Non-pigmented ciliary epithelial cell (primary cell): Measurements from ENCODE around the genes OR4A16, OR4S2, OR5I1, OR5T2, APLNR, PRG2 and TIMM10.

GRCh38 chr11:47413531-47414497 is 5.4 kb downstream of the SLC39A13 start:
- RRBS = no CpG with 5 or more reads among the region's 23 CpGs

GRCh38 chr11:47494692-47495005 is 45.7 kb upstream of the RAPSN start:
- RRBS = no CpG with 5 or more reads among the region's 3 CpGs

DNA sequence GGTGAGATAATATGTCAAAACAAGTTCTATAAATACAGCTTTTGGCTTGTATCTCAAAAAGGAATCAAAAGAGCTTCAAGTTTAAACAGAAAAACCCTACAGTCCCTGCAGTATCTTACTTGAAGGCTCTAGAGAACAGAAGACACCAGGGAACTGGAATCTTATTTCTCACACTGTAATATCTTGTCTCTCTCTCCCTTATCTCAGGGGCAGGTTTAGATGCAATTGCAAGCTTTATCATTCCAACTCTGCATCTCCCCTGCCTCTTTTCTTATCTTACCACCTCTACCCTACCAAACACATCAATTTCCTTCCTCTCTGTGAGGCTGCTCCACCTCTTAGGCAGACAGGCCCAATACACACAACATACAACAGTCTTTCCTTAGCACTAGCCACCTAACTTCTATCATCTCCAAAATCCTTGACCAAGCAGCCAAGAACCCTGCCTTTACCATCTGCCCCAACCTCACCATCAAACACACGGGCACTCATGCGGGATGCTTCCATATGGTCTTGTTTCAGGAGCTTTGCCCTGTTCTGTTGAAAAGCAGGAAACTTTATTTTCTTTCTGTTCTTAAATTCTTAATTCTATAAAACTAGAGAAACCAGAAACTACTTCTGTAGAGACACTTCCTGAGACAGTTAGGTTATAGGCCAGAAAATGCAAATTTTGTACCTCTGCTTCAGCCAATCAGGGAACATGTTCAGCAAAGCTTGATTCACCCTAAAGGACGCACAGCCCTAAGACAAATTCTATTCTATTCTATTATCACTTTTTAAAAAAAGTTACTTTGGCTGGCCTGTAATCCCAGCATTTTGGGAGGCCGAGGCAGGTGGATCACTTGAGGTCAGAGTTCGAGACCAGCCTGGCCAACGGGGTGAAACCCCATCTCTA is 34.3 kb downstream of the CELF1 start:
- RRBS = no CpG with 5 or more reads among the region's 6 CpGs

- RRBS = no CpG with 5 or more reads among the region's 7 CpGs
These were observed 5.9 kb downstream of the NUP160 start for GRCh38 chr11:47842119-47842852.

DNA sequence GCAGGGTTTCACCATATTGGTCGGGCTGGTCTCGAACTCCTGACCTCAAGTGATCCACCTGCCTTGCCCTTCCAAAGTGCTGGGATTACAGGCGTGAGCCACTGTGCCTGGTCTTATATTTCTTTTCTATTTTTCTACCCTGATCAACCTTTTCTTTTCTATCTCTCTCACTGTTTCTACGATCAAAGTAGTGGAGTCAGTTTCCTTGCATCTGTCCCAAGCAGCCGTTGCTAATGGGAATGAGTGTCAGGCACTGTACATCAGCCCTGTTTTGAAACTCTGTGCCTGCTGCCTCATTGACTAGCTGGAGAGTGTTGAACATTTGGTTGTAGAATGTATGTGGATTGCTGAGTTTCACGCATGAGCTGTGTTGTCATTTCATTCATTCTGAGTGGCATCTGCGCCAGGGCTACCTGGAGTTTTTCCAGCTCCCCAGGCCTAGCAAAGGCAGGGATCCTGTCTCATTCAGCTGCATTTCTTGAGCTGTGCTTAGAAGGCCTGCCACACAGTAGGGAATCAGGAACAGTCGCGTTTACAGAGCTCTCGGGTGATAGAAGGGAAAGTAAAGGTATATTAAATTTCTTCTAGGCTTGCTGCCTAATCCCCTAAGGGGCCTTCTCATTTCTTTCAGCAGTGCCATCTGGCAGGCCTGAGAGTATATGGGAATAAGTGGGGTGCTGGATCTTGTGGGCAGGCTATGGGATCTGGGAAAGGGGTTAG is 44.2 kb downstream of the PTPRJ start:
- RRBS = no CpG with 5 or more reads among the region's 10 CpGs

DNA sequence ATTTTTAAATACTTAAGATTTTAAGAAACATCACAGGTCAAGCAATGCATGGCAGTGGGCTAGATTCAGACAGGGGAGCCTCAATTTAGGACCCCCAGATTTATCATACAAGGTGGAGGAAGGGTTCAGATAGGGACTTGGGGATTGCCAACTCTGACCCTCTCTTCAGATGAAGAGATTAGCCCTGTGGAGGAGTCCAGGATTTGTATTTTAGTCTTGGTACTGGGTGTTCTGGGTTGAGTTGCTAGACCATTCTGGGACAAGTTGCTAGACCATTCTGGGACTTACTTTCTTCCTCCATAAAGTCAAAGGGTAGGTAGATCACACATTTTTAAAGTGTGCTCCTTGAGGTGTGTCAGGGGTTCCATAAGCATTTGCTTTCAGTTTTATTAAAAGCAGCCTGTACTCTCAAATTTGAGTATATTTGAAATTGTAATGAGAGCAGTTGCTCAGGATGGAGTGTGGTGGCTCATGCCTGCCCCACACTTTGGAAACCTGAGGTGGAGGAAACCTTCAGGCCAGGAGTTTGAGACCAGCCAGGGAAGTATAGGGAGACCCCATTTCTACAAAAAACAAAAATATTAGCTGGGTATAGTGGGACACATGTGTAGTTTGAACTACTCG is 113.8 kb upstream of the OR4B1 start:
- RRBS = no CpG with 5 or more reads among the region's 1 CpG

- RRBS = no CpG with 5 or more reads among the region's 1 CpG
These were observed 102.2 kb upstream of the OR4B1 start for GRCh38 chr11:48114432-48114855.

GRCh38 chr11:48149958-48150726 is 66.5 kb upstream of the OR4B1 start:
- RRBS = no CpG with 5 or more reads among the region's 6 CpGs

DNA sequence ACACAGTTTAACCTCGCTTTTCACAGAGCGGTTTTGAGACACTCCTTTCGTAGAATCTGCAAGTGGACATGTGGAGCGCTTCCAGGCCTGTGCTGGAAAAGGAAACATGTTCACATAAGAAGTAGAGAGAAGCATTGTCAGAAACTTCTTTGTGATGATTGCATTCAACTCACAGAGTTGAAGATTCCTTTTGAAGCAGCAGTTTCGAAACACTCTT is 66.4 kb downstream of the OR4C46 start:
- RRBS = no CpG with 5 or more reads among the region's 5 CpGs

DNA sequence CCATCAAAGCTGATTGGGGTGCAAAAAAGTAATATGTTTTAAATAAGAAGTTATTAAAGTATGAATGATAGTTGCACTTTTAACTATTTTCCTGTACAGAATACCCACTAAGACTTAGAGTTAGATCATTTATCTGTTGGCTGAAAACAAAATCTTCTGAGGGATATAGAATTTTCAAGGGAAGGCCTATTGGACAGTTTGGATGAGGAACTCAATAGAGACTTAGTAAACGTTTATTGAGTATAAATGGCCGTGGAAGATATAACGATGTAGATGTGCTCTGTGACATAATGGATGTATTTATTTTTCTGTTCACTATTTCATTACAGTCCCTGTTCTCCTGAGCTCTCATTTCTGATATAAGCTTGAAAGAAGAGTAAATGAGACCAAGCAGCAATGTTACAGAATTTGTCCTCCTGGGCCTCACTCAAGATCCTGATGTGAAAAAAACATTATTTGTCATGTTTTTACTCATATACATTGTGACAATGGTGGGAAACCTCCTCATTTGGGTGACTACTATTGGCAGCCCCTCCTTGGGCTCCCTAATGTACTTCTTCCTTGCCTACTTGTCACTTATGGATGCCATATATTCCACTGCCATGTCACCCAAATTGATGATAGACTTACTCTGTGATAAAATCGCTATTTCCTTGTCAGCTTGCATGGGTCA is at the start of gene OR4A16:
TSS of gene OR4A16 (plus strand) at position 381 of the 673 bp plus-strand sequence.
- RRBS = no CpG with 5 or more reads among the region's 4 CpGs

- RRBS = no CpG with 5 or more reads among the region's 3 CpGs
These were observed at the start of gene OR4S2 for GRCh38 chr11:55647909-55648534. OR4S2 (plus strand) TSS chr11:55648327.

GRCh38 chr11:55936333-55936573 is at the start of gene OR5I1:
OR5I1 (minus strand) TSS chr11:55936400.
- RRBS = no CpG with 5 or more reads among the region's 2 CpGs

DNA sequence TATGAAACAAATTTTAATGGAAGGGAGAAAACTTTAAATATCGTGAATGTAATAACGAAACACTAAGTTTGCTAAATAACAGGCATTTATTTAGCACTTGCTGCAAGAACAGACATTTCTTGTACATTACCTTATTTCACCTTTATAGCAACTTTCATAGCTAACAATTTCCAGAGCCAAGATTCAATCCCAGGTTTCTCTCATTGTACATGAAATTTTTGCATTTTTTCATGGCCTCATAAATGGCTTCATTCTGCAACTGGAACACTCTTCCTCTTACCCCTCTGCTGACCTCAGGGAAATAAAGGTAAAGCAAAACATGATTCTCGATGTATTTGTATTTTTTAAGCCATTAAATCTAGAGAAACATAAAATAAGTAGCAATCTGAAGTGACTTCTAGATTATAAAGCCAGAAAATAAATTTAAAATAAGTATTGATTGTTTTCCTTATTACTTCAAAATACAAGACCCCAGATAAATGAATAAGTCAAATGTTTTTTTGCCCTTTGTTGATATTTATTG is at the start of gene OR5T2:
TSS of gene OR5T2 (minus strand) at position 209 of the 523 bp plus-strand sequence.
- RRBS = no CpG with 5 or more reads among the region's 3 CpGs

DNA sequence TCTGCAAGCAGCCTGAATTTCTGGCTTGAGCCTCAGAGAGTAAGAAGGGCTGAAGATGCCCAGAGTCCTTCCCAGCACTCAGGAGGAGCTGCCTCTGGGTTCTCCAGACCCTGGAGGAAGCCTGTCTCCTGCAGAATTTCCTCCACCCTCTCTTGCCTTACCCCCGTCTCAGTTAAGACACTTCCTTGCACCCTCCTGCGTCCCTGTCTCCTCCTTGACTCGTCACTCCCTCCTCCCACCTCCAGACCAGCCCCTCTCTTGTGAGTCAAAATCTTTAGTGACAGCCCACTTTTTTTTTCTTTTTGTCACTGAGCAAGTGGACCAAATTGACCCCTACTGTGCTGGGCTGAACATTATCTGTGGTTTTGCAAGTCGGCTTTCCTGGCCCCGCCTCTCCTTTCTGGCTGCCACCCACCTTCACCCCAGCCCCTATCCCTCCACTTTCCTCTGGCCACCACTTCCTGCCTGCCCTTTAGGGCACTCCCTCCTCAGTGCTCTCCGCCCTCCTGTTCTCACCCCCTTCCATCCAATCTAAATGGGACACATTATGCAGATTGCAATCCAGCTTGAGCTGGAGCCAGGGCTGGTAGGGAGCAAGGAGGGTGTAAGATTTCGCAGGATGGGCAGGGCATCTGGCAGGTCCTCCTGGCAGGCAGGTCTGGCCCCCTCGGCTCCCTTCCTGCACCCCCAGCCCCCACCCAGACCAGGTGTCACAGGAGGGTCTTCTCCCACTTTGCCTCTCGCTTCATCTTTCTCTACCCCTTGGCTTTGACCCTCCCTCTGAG is at the start of gene APLNR:
TSS of gene APLNR (minus strand) at position 179 of the 785 bp plus-strand sequence.
- RRBS = no CpG with 5 or more reads among the region's 9 CpGs

DNA sequence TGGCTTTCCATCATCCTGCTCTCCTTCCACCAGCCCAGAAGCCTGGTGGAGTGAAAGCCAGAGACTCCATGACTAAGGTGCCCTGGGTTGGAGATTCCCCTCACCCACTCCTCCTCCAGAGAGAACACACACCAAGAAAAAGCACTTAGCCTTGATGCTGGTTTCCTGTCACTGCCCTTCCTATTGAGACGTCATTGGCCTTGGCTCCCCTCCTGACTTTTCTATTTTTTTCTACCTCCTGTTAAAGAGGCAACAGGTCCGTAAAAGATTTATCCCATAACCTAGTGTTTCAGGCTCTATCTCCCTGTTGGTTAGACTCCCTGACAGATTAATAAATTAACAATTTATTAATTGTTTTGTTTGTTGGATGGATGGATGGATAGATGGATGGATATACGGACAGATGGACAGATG is 38.6 kb upstream of the APLNR start:
- RRBS = no CpG with 5 or more reads among the region's 3 CpGs

DNA sequence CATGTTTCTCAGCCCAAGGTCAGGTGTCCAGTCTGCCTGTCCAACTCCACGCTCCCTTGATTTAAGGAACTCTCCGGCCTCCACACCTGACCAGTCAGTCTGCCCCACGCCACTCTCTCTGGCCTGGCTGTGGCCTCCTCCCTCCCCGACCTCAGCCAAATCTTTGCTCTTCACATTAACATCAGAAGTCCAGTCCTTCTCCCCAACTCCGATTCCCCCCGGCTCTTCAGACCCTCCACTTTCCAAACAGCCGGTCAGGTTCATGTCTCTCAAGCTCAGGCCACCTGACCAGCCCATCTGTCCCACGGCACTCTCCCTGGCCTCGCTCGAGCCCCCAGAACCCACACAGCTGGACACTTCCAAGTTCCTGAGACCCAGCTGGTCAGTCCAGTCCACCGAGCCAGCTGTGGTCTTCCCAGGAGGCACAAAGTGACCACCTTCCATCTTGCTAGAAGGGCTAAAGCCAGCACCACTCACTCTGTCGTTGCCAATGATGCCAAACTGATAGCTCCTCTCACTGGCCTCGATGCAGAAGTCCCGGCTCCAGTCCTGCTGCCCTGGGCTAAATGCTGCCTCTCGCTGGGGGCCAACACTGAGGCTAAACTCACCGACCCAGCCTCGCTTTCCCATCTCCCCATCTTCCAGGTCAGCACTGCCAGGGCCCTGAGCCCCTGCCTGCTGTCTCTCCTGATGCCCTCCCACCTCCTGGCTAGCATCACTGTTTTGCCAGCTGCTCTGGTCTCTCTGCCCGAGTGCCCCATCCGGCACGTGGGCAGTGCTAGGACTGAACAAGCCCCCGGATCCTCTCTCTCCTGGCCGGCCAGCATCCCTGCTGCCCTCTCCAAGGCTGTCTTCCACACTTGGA is 15.7 kb downstream of the TNKS1BP1 start:
- RRBS = no CpG with 5 or more reads among the region's 22 CpGs

DNA sequence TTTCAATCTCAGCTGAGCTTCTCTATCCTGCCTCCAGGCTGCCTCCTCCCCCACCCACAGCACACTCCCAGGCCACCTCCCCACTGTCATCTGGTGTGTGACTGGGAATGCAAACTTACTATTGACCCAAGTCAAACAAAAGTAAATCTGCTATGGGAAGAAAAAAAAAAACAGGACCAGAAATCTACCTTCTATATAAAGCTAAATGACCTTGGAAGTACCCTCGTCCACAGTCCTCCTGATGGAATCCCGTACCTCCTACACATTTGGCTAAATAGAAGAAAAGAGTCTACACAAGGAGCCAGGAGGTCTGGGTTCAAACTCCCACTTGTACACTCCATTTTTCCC is 3.6 kb downstream of the TNKS1BP1 start:
- RRBS = no CpG with 5 or more reads among the region's 2 CpGs

GRCh38 chr11:57390344-57390899 is at the start of gene PRG2:
PRG2 (minus strand) TSS chr11:57390650.
- RRBS = no CpG with 5 or more reads among the region's 4 CpGs

DNA sequence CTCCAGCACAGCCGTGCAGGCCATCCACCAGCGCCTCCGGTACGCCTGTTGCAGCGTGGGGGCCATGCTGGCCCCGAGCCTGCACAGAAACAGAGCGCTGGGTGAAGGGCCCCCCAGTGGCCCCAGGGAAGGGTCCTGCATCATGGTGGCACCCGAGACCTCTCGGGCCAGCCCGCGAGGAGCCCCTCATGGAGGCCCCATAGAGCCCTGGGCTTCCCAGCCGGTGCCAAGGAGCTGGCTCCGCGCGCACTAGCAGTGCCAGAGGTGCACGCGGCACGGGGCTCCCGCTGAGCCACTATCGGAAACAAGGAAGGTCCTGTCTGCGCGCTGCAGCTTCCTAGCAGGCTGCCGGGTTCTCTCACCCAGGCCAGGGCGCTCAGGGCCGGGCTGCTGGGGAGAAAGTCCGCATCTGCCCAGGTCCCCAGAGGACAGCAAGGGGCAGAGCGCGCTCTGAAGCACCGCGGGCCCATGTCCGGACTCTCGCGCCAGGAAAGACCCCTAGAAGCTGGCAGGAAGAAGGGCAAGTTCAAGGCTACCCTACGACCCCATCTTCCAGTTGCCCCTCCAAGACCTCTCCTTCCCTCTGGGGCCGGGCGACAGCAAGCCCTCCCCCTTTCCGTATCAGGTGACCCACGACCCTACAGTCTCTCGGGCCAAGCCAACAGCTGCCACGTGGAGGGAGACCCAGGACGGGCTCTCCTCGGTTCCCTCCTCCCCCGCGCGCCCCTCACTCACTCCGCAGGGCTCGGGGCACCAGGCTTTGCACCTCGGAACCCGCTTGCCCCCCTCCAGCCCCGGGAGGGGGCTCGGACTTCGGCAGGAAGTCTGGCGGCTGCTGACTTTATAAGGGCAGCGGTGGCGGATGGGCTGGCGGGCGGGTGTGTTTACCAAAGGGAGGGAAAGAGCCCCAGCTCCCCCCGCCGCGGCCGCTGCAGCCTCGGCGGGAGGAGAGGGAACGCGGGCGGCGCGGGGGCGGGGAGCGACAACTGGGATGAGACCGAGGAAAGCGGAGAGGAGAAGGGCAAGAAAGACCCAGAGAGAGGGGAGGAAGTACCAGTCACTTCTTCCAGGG is 1.1 kb downstream of the SLC43A1 start:
- RRBS = 2% methylated on average over 8 of the region's 72 CpGs

DNA sequence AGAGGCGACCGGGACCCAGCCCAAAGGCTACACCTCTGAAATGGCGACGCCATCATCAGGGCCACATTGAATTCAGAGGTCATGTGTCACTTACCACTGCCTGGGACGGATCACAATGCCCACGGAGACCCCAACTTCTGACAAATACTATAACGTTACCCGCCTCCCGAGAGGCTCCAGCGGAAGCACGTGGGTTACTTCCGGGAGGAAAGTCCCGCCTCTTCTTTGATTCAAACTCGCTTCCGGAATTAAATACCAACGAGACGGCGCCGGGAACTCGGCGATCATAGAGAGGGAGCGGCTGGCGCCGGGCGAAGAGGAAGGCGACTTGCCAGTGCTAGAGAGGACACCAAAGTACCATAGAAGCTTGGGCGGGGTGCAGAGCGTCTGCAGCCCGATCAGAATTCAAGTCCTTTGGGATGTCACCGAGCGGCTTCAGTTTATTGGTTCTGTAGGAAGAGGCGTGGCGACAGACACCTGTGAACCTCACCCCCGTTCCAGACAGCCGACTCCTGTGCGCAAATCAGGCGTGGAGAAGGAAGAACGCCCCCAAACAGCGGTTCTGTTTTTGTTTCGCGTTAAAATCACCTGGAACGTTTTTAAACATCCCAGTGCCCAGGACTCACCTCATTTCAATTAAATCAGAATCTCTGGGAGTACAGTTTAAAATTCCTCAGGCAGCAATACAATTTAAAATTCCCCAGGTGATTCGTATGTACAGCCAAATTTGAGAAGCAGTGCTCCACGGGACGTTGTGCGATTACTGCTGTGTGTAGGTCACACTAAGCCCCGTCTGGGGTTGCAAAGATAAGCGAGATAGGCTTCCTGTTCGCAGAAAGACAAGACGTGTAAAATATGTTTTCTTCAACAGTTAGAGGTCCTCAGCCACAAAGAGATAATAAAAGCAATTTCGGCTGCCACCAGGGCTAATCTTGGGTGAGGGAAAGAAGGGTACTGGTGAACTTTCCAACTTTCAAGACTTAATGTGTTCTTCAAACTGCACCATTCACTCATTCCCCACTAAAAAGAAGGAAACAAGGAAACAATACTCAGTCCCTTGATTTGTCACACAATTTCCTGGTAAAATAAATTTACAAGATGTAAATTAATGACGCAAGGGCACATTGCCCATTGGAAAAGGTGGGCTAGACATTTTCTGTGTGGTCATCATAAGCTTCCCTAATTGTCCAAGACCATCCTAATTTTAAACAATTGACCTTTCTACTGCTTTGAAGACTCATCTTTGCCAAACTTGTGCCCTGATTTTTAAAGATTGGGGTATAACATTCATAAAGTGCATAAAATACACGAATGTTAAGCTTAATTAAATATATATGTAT is at the start of gene TIMM10:
TSS of gene TIMM10 (minus strand) at position 191 of the 1,340 bp plus-strand sequence.
- RRBS = under 1% methylated on average over 5 of the region's 53 CpGs